Hair follicular keratinocyte (primary cell): ENCODE results near the genes CEP350 and QSOX1.

GRCh38 chr1:178032963-178033467 is 60.9 kb upstream of the RASAL2 start:
- RAMPAGE, long total RNA: no peak

- RAMPAGE, long total RNA: no peak
Observed at GRCh38 chr1:178034739-178035128, 59.2 kb upstream of the RASAL2 start.

GRCh38 chr1:178055935-178056494 is 37.9 kb upstream of the RASAL2 start:
- RAMPAGE, long total RNA: no peak

- RAMPAGE, long total RNA: no peak
Observed at GRCh38 chr1:178093034-178093501, 836 bp upstream of the RASAL2 start.

DNA sequence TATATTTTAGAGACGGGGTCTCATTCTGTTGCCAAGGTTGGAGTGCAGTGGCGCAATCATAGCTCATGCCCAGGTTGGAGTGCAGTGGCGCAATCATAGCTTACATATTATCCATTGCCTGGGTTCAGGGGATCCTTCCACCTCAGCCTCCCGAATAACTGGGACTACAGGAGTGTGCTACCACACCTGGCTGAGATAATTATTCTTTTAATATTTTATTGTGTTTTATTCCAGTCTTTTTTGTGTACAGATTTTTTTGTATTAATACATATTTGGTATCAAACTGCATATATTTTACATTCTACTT is 8.4 kb downstream of the RASAL2 start:
- RAMPAGE, long total RNA: no peak

DNA sequence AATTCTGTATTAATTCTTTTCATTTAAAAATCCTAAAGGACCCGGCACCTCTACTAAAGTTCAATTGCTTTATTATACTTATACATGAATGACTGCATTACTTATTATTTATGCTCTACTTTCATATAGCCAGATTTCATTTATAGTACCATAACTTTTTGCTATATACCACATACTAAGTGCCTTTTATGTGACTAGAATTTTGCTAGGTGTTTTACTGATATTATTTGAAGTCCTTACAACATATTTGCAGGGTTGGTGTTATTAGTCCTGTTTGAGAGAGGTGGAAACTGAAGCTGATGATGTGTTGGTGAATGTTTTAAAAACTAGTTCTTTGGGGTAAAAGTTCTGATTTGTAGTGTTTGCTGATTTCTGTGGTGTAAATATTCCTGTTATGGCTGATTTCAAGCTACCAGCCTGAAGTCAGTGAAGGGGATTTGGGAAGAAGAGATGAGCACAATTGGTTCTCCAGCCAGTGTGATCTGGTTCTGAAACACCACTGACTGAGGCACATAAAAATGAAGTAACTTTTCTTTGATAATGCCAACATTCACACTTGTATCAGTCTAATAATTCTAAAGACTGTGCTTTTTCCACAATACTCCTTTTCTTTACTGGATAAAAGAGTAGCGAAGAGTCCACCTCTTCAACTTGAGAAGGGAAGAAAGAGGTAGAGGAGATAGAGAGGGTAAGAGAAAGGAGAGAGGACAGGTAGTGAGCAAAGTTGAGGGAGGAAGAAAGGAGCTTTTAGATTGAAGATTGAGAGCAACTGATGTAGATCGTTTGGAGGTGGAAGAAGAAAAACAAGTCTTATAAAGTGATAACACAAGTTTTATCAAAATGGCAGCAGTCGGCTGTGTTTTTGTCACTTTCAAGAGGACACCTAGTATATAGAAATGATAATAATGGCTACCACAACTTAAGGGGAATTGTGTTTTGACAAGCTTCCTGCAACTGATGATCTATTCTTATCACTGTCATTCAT is 85.2 kb downstream of the RASAL2 start:
- RAMPAGE, long total RNA: no peak

DNA sequence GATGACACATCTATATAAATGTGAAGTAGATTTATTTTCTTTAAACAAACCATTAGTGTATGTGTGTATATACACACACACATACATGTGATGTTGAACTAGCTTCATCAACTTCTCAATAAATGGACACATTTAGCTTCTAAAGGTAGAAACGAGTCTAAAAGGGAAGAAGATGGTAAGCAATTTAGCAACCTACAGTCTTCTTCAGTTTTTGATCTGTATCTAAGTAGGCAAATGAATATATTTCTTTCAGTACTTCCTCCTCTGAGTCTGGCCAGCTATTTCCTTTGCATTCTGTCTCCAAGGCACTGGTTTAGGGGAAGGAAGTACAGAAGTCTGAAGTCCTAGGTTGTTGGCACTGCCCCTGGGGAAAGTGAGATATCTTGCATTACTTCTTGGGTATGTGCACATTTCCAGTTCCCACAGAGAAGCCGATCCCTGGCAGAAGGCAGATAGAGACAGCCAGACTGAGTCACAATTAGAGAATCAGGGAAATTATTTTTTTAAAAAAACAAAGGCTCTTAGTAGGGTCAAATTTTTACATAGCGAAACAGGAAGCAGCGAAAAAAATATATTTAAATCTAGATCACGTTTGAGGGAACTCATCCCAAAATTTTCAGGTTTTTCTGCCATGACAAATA is 98.7 kb downstream of the RASAL2 start:
- RAMPAGE, long total RNA: no peak

- RAMPAGE, long total RNA: no peak
Observed at GRCh38 chr1:178513720-178514069, 786 bp downstream of the TEX35 start.

- RAMPAGE, long total RNA: no peak
Observed at GRCh38 chr1:178543296-178543700, 30.4 kb downstream of the TEX35 start.

DNA sequence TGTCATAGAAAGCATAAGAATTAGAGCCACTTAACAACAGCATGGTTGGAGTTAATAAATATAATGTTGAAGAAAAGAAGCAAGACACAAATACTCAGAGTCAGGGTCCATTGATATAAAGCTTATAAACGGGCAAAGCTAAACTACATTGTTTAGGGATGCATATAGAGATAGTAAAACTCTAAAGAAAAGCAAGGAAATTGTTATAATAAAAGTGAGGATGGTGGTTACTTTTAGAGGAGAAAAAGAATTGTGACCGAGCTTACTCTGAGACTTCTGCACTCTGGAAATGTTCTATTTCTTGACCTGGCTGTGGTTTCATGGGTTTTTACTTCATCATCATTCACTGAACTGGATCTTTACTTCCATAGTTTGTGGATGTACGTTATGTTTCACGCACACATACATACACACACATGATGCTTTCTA is 64.8 kb downstream of the TEX35 start:
- RAMPAGE, long total RNA: no peak

DNA sequence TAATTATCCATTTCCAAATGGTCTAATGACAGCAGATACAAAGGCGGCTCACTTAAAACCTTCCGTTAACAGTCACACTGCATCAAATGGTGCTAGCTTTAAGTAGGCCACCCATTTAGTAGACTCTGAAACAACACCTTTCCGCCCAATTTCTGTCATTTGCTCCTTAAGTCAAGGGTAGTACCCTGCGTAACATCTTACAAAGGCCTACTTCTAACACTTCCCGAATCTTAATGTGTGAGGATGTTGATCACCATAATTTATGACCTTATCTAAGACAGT is 687 bp upstream of the RALGPS2 start:
- RAMPAGE, long total RNA: no peak

- RAMPAGE, long total RNA: no peak
Observed at GRCh38 chr1:179087335-179088065, 5.6 kb downstream of the TOR3A start.

DNA sequence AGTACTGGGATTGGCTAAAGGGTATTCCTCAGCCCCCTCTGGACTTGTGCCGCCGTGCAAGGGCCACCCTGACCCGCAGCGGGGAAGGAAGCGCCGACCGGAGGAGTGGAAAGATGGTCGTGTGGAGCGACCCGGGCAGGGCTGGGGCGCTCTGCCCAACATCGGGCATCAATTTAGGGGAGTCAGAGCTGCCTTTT is 886 bp downstream of the TOR1AIP1 start:
- RAMPAGE, long total RNA: no peak

- RAMPAGE, long total RNA: no peak
Observed at GRCh38 chr1:179883623-179884424, 1.7 kb downstream of the TOR1AIP1 start.

DNA sequence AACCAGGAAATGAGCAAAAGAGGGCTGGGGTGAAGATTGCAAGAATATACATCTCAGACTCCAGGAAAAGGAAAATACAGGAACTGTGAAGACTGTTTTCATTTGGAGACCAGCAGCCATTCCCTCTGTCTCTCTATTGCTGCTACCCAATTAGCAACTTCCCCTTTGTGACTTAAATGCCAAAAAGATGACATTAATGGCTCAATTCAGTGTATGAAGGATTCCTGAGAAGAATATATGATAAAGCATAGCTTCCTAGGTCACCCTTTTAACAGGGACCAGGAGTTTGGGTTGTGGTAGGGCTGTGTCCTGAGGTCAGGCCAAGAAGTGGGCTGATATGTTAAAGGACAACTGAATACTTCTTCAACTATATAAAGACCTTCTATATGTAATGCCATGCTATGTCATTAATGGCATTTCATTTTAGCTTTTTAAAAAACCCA is 31.5 kb upstream of the CEP350 start:
- RAMPAGE, long total RNA: no peak

DNA sequence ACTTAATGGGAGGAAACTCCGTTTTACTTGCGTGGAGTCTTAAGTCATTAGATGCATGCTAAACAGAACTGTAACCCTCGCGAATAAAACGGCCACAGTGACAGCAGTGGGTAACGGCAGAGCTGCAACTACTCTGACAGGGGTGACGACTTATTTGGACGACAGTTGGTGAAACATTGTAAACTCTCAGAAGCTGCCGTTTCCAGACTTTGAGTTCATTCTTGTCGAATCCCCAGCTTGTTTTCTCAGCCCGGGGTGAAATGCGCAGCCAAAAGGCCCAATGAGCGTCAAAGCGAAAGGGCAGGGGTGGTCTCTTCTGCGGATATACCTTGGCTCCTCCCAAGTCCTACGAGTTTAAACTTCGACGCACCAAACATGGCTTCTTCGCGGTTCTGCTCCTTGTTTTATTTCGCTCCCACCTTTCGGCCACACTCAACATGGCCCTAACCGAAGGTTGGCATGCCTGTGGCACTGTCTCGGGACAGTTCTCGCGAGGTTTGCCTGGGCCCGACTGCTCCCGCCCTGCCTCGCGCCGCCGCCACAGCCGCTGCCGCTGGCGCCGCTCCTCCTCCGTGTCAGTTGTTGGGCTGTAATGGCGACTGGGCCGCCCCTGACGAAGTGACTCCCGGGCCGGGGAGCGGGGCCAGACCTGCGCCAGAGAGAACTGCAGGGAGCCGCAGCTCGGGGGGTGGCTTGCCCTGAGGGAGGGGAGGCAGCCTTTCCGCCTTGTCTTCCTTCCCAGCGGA is at the start of gene CEP350:
Gene CEP350, plus strand, starts transcription at position 578 of the 746 bp plus-strand sequence.
- RAMPAGE, long total RNA: no peak

DNA sequence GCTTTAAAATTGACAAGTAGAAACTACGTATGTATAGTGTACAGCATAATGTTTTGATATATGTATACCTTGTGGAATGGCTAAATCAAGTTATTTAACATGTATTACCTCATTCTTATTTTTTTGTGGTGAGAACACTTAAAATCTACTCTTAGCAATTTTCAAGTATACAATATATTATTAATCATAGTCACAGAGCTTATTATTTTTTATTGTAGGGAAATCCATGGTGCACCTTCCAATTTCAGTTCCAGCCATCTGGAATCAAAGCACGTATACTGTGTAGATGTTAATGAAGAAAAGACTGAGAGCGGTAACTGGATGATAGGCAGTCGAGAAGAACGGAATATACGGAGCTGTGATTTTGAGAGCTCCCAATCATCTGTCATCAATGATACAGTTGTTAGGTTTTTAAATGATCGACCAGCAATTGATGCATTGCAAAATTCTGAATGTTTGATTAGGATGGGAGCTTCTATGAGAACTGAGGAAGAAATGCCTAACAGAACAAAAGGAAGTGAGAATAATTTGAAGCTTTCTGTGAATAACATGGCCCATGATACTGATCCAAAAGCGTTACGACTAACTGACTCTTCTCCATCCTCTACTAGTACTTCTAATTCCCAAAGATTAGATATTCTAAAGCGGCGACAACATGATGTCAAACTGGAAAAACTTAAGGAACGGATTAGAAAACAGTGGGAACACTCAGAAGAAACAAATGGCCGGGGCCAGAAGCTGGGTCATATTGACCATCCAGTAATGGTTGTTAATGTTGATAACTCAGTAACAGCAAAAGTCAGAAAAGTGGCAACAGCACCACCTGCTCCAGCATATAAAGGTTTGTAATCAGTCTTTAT is 42.0 kb downstream of the CEP350 start:
- RAMPAGE, long total RNA: no peak

DNA sequence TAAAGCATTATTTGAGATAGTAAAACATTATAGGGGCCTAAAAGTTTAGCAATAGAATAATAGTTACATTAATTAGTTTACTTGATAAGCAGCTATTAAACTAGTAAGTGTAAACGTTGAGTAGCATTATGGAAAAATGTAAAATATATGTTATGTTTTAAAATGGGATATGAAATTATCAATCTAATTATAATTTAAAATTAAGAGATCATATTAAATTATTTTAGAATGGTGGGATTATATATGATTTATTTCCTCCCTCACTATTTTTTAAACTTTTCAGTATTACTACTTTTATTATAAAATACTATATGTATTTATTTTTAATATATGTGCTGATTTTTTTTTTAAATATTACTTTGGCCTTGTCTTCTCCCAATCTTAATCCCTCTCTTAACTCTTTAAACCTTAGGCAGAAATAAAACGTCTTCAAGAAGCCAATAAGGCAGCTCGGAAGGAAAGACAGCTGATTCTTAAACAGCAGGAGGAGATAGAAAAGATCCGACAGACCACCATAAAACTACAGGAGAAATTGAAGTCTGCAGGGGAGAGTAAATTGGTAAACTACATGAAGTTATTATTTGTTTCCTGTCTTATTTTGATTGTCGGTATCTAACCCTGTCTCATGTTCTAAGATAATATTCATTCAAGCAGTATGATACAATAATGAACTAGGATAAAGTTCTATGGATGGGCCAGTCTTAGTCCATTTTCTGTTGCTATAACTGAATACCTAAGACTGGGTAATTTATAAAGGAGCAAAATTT is 92.7 kb upstream of the QSOX1 start:
- RAMPAGE, long total RNA: no peak

DNA sequence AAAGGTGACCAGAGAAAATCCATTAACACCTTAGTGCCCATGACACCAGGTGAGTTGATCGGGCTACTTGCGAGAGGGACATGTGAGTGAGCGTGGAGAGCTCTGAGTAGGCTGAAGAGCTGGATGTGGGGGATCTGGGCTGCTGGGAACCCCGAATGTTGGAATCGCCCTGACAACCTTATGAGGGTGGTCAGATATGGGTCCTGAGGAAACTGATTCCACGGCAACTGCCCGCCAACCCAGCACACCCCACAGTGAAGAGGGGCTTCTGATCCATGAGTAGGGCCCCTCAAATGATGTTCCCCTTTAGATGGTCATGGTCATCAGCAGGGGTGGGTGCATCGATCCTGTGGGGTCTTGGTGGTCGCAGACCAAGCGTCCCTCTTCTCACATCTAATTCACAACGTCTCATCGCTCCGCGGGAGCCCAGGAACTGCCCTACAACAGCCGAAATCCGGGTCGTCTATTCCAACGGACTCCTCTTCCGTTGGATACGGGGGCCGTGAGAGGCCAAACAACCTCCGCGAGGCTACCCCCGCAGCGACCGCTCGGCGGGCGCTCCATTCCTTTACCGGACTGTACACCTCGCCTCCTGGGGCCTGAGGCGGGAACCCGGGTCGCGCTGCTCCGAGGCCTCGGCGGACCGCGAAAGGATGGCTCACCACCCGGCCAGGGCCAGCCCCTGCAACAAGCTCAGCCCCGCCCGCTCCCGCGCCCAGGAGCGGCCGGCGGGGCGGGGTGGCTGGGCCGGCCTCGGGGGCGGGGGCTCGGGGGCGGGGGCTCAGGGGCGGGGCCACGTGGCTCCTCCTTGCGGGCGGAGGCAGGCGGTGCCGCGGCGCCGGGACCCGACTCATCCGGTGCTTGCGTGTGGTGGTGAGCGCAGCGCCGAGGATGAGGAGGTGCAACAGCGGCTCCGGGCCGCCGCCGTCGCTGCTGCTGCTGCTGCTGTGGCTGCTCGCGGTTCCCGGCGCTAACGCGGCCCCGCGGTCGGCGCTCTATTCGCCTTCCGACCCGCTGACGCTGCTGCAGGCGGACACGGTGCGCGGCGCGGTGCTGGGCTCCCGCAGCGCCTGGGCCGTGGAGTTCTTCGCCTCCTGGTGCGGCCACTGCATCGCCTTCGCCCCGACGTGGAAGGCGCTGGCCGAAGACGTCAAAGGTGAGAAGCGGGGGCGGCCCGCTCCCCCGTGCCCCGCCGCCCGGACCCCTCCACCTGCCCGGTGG is at the start of gene QSOX1:
Gene QSOX1, plus strand, starts transcription at position 853 of the 1,221 bp plus-strand sequence.
- RAMPAGE, long total RNA: no peak

DNA sequence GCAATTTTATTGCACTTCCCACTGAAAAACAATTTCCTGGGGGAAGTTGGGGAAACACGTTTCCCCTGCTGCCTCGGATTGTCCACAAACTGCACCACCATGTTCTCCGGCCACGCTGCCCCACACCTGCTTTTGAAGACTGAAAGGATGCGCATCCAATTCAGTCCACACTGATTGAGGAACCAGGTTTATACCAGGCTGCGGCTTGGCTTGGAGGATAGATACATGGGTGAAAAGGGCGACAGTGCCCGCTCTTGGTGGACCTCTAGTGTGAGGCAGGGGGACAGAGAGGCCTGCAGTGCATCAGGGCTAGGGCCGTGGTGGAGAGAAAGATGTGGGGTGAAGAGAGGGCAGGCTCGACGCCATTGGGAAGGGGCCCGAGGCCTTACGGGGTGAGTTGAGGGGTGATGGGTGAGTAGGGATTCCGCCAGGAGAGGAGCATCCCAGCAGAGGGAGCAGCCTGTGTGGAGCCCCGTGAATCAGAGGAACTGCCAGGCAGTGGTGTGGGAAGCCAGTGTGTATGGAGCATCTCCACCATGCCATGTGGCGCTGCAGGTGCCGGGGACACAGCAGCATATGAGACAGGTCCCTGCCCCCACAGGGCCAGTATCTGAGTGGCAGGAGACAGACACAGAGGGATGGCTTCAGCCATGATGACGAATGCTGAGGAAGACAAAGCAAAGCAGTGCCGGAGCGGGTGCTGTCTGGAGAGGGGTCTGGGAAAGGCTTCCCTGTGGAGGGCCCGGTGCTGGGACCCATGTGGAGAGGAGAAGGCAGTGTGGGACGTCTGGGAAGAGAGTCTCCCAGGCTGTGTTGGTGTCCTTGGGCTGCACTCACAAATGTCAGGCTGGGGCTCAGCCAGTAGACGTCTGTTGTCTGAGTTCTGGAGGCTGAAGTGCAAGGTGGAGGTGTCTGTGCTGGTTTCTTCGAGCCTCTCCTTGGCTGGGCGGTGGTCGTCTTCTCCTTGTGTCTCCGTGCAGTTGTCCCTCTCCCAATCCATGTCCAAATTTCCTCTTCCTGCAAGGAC is 36.6 kb downstream of the QSOX1 start:
- RAMPAGE, long total RNA: no peak